Smooth muscle cell (in vitro differentiated cells): ENCODE measurements around the genes PPP6R1, HSPBP1 and FIZ1.

- RAMPAGE, long total RNA, result no peak
These were observed 739 bp upstream of the PTPRH start for GRCh38 chr19:55209794-55210685.

GRCh38 chr19:55239300-55239542 lies 10.7 kb upstream of the TMEM86B start:
- RAMPAGE, long total RNA, result no peak

GRCh38 chr19:55256804-55257079 lies 2.1 kb downstream of the PPP6R1 start:
- RAMPAGE, long total RNA, result no peak

GRCh38 chr19:55257080-55257771 lies 1.6 kb downstream of the PPP6R1 start:
- RAMPAGE, long total RNA, result no peak

GRCh38 chr19:55258821-55259556 lies at the start of gene PPP6R1:
Gene PPP6R1, minus strand, starts transcription at chr19:55259017.
- RAMPAGE, long total RNA, result no peak

DNA sequence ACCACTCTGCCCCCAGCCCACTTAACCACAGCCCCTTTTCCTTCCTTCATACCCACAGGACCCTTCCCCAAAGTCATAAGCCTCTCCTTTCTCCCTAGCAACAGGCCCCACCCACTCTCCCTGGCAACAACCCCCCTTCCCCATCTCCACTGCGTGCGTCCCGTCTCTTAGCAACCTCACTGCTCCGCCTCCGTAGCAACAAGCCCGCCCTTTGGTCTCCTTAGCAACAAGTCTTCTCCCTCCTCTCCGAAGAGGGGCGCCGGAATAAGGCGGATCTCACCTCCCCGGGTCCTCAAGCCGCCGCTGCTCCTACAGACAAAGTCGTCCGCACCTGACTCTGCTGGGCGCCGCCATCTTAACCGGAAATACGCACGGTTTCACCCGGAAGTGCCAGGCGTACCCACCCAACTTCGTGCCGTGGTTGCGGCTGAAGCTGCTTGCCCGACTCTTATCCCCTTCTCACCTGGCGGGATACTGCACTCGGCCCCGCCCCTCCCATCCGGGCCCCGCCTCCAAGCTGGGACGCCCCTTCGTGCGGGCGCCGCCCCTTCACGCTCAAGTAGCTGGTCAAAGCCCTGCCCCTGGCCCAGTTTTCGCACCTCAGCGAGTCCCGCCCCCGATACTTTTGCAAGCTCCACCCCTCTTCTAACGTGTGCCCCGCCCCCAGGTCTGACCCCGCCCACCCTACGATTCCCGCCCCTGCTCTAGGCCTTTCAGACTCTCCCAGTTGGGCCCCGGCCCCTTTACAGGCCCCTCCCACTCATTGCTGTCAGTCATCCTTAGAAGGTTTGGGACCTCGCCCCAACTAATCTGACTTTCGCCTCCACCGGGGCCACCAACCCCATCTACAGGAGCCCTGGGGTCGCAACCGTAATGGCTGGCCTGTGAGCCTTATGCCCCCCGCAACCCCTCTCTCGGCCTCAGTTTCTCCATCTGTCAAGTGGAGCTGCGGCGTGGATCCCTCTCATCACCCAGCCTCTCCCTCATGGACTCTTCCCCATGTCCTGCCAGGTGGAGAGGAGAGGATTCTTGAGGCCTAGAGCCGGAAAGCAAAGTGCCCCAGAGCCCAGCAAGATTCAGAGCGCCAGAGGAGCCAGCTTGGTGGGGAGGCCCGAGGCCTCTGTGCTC lies at the start of gene HSPBP1:
Gene HSPBP1 (minus strand): TSS at position 356 of the 1,128 bp plus-strand sequence.
- RAMPAGE, long total RNA, result start-site peak on the minus strand centred at position 407 of the sequence, 189 bp wide, 188 and 156 reads in 2 replicates

GRCh38 chr19:55300671-55301548 lies 17.1 kb downstream of the BRSK1 start:
- RAMPAGE, long total RNA, result no peak

- RAMPAGE, long total RNA, result no peak
These were observed 18.1 kb downstream of the BRSK1 start for GRCh38 chr19:55301549-55302625.

- RAMPAGE, long total RNA, result no peak
These were observed 12.1 kb downstream of the TMEM150B start for GRCh38 chr19:55312979-55313566.

GRCh38 chr19:55369144-55369926 lies 928 bp downstream of the IL11 start:
- RAMPAGE, long total RNA, result no peak

GRCh38 chr19:55377751-55378086 lies 1.1 kb downstream of the TMEM190 start:
- RAMPAGE, long total RNA, result no peak

- RAMPAGE, long total RNA, result start-site peak on the plus strand at chr19:55386568-55386692, 775 and 522 reads in 2 replicates
These were observed 652 bp downstream of the RPL28 start for GRCh38 chr19:55386159-55387008.

DNA sequence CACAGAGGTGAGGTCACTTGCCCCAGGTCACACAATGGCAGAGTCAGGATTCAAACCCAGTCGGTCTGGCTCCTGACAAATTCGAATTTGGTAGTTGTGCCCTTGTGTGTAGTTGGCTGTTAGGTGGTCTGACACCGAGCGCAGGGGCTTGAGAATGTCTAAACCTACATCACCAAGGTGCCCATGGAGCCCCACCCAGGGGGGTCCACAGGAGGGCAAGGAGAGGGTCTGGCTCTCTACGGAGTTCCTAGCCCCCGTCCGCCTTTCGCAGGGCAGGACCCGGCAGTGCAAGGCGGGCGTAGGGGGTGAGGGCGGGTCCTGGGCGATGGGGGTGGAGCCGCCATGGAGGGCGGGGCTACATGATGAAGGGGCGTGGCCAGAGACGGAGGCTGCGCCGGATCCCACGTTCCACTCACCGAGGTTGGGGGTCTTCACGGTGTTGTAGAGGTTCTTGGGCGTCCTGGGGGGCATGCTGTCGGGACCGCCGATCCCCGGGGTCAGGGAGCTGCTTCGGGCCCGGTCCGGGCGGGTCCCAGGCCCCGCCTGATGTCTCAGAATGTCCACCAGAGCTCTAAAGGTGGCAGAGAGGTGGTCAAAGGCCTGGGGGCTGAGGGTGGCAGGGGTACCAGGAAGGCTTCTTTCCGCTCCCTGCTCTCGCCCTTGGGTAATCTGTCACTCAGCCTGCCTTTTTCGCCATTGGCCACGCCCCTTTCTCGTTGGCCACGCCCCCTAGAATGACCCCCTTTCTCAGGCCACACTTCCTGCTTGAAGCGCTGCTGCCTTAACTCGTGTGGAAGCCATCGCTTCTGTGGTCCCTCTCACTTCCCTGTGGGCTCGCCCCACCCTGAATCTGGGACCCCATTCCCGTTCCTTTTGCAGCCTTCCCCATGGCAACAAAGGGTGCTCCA lies 2.7 kb downstream of the SHISA7 start:
- RAMPAGE, long total RNA, result no peak

DNA sequence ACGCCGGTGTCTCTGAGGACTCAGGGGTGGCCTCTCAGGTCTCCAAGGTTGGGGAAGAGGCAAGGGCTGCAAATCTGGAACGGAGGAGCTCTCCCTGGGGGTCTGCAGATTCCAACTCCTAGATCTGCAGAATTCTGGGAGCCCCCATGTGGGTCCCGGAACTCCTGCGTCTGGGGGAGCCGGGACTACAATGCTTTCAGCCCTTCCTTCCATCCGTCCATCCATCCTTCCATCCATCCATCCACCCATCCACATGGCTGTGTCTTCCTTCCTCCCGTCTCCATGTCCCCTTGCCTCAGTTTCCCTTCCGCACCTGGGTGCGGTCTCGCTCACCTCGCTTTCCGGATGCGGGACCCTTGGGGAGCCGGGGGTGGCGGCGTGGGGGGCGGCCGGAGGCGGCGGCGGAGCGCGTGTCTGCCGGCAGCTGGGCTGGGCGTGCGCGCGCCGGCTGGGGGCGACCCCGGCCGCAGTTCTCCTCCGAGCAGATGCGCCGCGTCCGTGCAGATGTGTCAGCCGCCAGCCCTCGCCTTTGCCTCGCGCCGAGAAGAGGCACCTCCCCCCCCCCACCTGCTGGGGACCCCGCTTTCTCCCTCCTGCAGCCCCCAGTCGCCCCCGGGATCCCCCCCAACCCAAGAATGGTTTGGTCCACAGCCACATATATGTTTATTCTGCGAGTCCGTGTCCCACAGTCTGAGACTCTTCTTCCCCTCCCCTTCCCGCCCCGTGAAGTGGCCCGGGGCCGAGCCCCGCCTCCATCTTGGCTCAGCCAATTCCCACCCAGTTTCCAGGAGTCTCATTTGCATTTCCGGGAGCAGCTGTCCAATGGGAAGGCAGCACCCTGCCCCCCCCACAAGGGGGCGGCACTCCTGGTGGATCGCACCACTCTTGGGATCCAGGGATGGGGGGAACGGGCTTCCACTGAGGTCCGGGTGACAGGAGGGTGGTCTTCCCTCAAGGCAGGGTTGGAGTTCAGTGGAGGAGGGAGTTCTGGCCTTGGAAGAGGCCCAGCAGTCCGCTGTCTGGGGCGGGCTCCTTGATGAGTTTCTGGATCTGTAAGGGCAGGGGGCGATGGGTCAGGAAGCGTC lies 8.8 kb downstream of the ISOC2 start:
- RAMPAGE, long total RNA, result no peak

DNA sequence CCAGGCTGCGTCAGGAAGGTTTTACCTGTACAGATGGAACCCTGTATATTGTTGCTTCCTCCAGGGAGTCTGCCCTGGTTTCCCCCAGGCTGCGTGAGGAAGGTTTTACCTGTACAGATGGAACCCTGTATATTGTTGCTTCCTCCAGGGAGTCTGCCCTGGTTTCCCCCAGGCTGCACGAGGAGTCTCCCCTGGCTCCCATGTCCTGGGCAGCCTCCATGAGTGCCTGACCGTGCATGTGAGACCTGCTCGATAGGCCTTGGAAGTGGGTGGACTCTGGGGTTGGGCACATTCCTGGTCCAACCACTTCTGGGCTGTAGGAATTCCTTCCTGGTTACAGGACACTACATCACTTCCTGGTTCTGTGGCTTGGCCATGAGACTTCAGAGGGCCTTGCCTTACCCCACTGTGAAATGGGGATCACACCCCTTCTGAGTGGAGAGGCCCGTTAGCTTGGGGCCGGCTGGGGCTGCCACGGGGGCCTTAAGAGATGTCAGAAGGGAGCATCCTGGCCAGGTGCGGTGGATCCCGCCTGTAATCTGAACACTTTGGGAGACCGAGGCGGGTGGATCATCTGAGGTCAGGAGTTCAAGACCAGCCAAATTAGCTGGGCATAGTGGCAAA lies 4.0 kb upstream of the ZNF628 start:
- RAMPAGE, long total RNA, result no peak

DNA sequence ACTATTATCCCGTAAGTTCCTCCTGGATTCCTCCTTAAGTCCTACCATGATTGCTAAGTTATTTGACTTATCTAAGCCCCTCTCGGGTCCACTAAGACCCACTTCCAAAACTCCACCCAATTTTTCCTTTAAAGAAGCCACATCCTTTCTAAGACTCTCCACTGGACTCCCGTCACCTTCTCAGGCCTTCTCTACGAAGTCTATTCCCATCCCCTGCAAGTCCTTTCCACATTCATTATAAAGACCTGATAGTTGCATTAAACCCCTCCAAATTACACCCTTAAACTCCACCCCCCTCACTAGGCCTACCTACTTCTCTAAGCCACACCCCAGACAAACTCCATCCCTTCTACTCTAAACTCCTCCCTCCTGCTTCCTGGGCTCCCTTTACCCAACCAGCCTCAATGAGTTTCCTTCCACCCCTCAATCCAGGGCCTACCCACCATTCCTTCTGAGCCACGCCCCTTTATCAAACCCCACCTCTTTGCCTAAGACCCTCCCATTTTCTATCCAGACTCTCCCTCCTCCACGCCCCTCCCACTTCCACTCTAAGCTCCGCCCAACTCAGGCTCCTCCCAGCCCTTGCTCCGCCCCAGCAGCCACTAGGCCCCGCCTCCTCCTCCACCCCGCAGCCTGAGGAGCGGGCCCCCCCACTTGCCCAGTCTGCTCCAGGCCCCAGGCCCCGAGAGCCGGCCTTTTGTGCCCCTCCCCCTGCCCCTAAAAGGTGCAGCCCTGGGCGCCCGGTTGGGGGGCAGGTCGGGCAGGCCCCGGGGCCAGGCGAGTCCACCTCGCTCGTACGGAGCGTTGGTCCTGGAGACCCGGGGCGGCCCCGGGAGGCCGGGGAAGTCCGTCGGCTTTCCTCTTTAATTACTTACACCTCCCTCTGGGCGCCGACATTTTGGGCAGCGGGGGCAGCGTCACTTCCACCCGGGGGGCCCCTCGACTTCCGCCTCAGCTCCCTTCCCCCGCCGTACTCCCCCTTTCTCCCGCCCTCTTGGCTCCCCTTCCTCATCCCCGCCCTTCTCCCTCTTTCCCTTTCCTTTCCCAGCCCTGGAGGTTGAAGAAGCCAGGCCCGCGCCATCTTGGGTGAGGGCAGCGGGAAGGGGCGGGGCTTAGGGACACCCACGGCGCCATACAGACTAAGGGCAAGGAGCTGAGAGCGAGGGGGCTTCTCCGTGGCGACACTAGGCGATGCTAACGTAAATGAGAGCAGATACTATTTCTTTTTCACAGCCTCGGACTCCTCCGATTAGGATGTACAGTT lies at the start of gene FIZ1:
Gene FIZ1 (minus strand): TSS at position 919 of the 1,264 bp plus-strand sequence.
- RAMPAGE, long total RNA, result start-site peak on the minus strand centred at position 917 of the sequence, 26 bp wide, 21 and 14 reads in 2 replicates; start-site peak on the plus strand centred at position 1,146 of the sequence, 38 bp wide, 10 and 6 reads in 2 replicates

GRCh38 chr19:55656114-55656546 lies 1.3 kb downstream of the U2AF2 start:
- RAMPAGE, long total RNA, result no peak

DNA sequence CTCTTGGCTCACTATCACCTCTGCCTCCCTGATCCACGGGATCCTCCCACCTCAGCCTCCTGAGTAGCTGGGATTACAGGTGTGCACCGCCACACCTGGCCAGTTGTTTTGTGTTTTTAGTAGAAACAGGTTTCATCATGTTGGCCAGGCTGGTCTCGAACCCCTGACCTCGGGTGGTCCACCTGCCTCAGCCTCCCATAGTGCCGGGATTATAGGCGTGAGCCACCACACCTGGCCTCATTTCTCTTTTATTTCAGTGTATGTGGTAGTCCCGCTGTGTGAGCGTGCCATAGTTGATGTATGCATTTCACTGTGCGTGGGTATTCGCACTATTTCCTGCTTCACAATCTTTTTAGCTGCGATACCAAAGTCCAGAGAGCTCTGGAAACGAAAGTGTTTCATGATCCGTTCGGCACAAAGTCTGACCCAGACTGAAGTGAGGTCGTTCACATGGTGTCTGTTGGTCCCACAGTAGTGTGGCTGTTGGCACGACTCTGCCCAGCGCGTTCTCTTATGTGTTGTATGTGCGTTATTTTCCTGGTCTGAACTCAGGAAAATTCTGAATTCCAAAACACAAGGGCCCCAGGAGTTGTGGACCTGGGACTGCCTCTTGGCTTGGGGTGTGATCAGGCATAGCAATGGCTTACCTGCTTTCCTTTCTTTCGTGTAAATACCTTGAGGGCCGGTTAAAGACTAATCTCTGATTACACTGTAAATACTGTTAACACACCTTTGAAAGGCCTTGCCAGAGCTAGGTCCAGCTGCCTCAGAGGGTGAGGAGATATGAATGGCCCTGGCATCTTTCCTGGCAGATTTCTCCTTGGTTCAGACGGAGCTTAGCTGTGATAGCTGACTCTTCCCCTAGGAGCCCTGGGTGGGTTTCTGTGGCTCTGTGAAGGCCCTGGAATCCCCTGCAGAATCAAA lies 8.7 kb downstream of the EPN1 start:
- RAMPAGE, long total RNA, result no peak

DNA sequence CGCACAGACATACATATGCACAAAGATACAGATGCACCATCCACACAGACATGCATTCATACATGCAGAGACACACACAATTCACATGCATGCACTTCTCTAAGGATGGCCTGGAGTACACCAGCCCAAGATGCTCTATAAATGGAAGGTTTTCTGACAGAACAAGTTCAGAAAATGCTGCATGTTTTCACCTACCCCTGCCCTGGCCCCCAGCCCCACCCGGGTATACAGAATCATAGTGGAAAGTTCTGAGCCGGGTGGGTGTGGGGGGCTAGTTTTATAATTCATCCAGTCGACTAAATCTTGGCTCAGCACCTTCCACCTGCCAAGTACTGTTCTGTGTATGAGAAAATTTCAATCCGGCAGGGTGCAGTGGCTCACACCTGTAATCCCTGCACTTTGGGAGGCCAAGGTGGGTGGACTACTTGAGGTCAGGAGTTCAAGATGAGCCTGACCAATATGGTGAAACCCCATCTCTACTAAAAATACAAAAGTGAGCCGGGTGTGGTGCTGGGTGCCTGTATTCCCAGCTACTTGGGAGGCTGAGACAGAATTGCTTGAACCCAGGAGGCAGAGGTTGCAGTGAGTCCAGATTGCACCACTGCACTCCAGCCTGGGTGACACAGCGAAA lies 37.0 kb downstream of the ZNF787 start:
- RAMPAGE, long total RNA, result no peak

- RAMPAGE, long total RNA, result no peak
These were observed 860 bp downstream of the ZNF787 start for GRCh38 chr19:56120054-56120815.